Skeletal muscle satellite cell (primary cell): Measurements from ENCODE around the genes PARD6B and ADNP.

DNA sequence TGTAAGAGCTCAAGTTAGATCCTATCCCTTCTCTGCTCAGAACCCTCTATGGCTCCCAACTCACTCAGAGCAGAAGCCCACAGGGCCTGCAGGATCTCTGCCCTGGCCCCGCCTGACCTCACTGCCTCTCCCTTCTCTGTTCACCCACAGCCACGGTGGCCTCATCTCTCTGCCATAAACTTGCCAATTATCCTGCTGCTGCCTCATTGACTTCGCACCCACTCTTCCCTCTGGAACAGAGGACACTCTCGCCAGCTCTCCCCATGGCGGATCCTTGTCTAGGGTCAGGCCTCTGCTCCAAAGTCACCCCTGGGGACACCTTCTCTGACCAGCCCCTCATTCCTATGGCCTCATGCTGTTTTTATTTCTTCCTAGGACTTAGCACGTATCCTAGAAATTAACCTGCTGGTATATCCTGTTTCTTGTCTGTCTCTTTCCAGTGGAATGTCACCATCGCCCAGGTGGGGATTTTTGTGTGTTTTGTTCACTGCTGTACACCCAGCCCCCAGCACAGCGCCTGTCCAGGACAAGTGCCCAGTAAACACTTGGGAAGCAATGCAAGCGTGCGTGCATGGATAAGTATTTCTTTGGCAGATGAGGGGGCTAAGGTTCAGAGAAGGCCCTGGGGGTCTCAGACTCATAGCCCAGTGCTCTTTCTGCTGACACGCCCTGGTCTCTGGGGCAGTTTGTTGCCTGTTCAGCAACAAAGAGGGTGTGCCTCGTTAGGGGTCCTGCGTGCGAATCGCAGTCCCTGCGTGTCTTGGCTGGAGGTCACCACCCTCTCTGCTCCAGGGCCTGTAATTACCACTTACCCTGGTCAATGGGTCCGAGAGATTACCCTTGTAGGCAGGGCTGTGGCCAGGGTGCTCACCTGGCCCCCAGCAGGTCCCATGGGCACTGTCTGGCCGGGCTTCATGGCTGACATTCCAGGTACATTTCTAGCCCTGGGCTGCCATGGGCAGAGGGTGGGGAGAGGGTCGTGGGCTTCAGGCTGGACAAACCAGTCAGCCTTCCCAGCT lies 86.7 kb downstream of the CEBPB start:
- CAGE, long polyA plus RNA = no peak

DNA sequence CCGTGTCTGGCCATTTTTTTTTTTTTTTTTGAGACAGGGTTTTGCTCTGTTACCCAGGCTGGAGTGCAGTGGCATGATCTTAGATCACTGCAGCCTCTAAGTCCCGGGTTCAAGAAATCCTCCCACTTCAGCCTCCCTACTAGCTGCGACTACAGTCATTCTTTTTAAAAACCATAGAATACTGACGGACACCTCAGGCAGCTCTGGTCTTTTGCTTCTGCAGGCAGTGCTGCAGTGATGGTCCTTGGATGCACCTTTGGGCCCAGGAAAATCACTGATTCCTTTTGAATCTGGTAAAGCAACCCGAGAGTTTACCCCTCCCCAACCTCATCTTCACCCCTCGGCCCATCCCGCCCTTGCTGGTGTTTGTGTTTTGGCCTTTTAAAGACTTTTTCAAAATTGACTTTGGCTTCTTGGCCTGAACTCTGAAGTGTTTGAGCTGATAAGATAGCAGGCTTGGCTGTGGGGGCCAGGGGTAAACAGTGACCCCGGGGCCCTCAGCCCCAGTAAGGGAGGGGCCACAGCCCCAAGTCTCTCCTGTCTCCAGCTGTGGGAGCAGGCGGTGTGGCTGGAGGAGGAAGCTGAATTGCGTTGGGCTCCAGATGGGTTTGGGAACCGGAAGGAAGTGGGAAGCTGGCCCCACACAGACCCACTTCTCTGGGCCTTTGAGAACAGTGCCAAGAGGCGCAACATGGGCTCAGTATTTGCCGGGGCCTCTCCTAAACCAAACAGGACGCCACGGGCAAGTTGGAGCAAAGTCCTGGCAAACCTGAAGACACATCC lies 54.6 kb upstream of the PTPN1 start:
- CAGE, long polyA plus RNA = no peak

DNA sequence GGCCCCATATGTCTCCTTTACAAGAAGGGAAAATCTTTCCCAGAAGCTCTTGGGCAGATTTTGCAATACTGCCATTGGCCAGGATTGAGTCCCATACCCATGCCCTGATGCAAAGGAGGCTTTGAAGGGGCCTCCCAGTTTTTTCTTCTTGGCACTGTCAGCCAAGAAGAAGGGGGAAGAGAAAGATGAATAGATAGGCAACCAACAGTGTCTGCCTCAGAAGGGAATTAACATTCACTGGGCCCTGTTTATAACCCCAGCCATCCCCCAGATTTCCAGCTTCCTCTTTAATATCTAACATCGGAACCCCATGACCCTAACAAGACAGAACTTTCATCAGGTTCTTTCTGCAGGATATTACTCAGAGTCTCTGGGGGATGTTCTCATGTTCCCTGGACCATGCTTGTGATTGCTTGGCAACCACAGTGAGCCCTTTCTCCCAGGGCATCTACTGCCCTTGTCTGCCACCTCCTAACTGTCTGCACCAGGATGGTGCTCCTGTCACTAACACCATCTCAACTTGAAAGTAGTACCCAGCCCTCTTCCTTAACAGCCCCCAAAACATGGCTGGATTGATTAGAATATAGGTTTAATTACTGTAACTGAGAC lies 12.1 kb upstream of the PTPN1 start:
- CAGE, long polyA plus RNA = no peak

DNA sequence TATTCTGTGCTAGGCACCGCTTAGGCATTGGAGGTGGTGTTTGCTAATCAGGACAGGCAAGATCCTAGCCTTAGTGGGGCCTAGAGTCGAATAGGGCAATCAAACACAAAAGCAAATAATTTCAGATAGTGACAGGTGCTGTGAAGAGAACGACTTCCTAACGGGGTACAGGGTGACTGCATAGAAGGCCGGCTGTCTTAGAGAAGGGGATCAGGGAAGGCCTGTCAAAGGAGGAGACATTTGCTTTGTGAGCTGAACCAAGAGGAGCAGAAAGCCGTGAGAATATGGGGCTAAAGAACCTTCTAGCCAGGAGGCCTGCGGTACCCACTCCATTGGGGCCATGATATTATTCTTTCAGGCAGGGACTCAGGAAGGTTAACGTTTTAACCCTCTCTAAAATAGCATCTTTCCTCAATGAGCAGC lies 961 bp downstream of the PTPN1 start:
- CAGE, long polyA plus RNA = no peak

- CAGE, long polyA plus RNA = no peak
Observed at GRCh38 chr20:50514599-50515230, 4.5 kb downstream of the PTPN1 start.

- CAGE, long polyA plus RNA = no peak
Observed at GRCh38 chr20:50586126-50587104, 76.2 kb downstream of the PTPN1 start.

DNA sequence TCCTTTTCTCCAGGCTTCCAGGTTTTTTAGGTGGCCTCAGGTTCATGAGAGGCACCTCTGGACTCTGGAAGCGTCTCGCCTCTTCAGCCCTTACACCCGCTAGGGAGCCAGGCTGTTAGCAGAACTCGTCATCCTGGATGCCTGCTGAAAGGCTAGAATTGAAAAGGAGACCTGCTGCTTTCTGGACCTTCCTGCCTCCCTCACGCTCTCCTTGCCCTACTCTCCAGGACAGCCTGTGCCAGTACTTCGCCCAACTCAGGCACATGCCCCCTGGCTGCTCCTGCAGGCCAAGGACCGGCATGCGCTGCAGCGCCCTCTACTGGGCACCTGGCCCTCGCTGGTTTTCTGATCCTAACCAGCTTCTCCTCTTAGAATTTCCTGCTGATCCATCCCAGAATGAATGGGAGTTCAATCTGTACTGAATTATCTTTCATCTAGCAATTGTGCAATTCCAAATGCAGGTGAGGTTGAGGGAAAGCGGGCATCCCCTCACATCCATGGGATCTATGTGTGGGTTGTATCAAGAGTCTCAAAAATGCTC lies 77.9 kb downstream of the PTPN1 start:
- CAGE, long polyA plus RNA = no peak

- CAGE, long polyA plus RNA = no peak
Observed at GRCh38 chr20:50729604-50730105, 1.7 kb upstream of the PARD6B start.

DNA sequence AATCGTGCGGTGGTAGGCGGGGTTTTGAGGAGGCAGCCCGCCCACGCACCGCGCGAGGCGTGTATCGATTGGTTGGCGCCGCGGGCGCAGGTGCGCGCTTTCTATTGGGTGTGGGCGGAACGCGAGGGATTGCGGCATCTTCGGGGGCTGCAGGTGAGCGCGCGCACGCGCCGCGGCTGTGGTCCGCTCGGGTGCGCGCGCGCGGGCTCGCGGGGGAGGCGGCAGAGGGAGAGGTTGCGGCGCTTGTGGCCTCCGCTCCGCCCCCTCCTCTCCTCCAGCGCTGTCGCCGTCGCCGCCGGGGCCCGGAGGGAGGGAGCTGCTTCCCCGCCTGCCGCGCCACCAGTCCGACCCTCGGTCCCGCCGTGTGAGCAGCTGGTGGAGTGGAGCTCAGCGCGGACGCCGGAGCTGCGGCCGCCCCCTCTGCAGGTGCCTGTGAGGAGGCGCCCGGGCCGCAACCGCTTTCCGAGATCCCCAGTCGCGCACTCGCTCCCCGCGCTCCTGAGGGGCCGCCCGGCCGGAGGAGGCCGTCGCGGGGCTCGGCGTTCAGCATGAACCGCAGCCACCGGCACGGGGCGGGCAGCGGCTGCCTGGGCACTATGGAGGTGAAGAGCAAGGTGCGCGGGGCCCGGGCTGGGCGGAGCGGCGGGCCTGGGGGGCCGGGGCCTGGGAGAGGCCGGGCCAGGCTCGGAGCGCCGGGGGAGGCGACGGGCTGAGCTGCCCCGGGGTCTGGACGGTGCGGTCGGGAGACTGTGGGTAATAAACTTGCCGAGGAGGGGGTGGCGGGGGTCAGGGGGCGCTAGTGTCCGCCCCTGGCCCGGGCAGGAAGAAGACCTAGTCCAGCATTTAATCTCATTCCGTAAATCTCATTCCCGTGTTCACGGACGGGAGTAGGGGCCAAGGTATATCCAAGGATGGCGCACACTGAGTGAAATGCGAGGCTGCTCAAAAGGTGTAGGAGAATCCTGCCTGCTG lies at the start of gene PARD6B:
TSS of gene PARD6B (plus strand) at position 342 of the 972 bp plus-strand sequence.
- CAGE, long polyA plus RNA = no peak

- CAGE, long polyA plus RNA = no peak
Observed at GRCh38 chr20:50749528-50750982, 18.7 kb downstream of the PARD6B start.

- CAGE, long polyA plus RNA = no peak
Observed at GRCh38 chr20:50930788-50931549, at the start of gene ADNP. Gene ADNP, minus strand, starts transcription at chr20:50931437.

GRCh38 chr20:50931550-50932321 lies 499 bp upstream of the ADNP start:
- CAGE, long polyA plus RNA = no peak

DNA sequence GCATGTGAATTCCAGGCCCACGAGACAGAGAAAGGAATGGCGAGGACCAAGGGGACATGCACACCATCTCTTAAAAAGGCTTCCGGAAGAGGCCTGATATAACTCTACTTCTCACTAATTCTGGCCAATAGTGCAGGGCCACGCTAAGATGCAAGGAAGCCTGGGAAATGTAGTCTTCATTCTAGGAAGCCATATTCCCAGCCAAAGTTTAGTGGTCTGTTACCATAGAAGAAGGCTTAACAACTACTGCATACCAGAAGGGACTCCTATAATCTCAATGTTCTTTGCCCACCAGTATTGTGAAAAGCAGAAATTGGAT lies 177.1 kb upstream of the KCNG1 start:
- CAGE, long polyA plus RNA = no peak

GRCh38 chr20:51382935-51383773 lies 159.4 kb downstream of the NFATC2 start:
- CAGE, long polyA plus RNA = no peak

- CAGE, long polyA plus RNA = no peak
Observed at GRCh38 chr20:51433751-51434468, 108.6 kb downstream of the NFATC2 start.

- CAGE, long polyA plus RNA = no peak
Observed at GRCh38 chr20:51457178-51457749, 85.3 kb downstream of the NFATC2 start.

DNA sequence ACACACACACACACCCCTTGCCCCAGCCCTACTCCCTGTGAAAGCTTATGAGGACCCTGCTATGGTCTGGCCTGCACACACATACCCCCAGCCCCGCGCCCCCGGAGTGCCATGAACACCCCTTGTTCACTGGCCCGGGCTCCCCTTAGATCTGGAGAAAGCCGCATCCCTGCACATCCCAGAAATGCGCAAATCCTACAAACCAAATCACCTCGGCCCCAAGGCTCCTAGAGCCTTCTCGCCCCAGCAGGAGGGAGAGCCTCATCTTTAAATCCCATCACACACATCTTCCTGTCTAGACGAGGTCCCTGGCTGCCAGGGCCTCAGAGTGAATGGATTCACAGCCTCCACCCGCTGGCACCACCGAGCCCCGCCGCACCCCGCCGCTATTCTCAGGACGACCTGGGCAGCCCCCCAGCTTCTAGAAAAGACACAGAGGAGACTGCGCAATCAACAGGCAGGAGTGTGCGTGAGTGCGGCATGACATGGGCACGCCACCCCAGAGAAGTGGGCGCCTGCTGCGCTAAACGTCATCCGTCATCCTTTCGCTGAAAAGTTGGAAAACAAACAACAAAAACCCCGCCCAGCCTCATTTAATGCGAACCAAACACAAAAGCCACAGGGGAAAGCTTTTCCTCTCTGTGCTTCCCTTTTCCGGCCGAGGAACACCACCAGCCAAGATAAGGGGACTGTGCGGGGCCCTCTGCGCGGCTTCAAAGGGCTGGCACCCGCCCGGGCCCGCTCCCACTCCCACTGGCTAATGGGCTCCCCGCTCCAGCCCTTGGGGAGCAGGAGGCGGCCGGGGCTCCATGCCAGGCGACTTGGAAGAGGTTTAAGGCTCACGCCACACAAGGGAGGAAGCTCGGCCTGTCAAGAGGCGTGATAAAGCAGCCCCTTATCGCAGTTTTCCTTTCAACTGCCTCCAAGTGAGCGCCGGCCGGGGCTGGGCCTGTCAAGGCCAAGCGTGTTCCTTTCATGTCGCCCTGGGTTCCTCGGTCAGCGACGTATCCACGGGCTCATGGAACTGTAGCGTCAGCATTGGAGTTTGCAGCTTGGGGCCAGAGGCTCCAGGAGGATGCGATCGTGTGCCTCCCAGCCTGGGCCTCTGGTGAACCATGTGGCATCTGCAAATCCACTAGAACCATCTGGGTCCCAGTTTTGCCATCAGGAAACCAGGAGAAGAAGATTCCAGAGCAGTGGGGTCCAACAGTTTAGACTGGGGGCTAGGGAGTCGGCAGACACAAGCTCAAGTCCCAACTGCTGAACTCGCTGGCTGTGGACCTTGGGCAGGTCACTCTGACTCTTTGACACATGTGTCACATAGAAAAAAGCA lies 50.1 kb downstream of the NFATC2 start:
- CAGE, long polyA plus RNA = no peak

GRCh38 chr20:51528508-51529025 lies 14.0 kb downstream of the NFATC2 start:
- CAGE, long polyA plus RNA = no peak

DNA sequence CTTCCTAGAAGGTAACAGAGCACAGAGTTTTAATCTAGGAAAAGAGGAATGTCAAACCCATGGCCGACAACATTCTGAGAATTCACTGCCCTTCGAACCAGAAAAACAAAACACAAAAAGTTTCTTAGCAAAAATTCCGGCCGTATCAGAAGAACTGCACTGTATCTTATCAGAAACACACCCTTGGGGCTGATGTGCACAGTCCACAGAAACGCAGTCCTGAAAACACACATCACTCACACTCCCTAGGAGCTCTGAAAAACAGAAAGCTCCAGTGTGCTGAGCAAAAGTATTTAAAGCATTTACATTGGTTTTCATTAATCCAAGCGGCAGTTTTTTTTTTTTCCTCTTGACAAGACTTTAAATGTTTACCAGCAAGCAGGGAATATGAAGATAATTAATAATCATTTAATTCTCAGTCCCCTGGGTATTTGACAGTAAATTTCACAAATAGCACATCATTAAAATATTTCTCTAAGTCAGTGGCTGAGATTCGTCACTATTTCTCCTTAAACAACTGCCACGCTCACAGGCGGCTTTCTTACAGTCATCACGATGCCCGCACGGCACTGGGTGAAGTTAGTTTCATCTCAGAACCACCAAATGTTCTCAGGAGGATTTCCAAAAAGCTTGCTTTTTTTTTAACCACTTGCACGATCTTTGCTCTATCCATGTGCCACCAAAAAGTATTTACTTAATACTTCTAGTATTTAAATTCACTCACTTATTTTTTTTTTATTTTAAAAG lies 13.3 kb downstream of the NFATC2 start:
- CAGE, long polyA plus RNA = no peak

- CAGE, long polyA plus RNA = no peak
Observed at GRCh38 chr20:51534730-51535555, 7.6 kb downstream of the NFATC2 start.